M059J (cell line): ENCODE measurements around the gene PIP5K1B.

GRCh38 chr9:68704448-68705326 lies at the start of gene PIP5K1B:
TSS of gene PIP5K1B (plus strand) at chr9:68705240.
- RAMPAGE, long total RNA: no peak

- RAMPAGE, long total RNA: no peak
These were observed 116.2 kb downstream of the PABIR1 start for GRCh38 chr9:68895767-68896669.

- RAMPAGE, long total RNA: no peak
These were observed 213 bp upstream of the FXN start for GRCh38 chr9:69035462-69035616.

- RAMPAGE, long total RNA: no peak
These were observed 52.4 kb upstream of the TJP2 start for GRCh38 chr9:69121621-69122115.

- RAMPAGE, long total RNA: no peak
These were observed 43.9 kb upstream of the TJP2 start for GRCh38 chr9:69130159-69130684.

DNA sequence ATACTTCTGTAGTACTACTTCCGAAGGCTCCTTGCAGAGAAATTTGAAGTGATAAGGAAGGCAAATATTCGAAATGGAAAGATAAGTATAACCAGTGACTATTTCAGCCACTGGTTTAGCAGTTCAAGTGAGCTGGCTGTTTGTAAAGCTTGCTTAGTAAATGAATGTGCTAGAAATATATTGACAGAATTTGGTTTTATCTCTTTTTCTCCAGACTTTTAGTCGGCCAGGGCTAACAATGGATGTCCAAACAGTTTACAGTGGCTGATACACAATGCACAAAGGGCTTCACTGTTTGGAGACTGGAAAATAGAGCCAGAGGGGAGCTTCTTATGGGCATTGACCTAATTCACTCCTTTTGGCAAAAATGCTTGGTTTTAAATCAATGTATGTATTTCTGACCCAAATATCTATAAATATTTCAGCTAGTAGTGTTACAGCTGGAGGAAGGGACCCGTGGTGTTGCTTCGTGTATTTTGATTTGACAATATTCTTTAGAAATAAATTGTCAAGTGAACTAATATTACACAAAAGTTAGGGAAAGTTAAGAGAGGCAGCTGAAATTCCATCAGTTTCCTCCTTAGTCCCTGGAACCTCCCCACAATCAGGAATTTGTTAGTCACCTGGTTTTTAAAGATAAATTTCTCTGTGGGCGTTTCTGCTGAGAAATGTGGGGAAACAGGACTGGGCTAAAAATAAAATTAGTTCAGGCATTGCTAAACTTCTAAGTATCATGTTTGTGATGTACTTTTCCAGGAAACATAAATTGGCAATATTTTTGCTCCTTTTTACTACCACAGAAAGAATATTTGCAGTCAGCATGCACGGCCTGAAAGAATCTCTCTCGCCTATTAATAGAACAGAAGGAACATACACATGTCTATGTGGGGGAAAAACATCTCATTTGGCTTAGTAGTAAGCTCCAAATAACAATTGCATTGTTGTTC lies 12.5 kb downstream of the TJP2 start:
- RAMPAGE, long total RNA: no peak

GRCh38 chr9:69204132-69205484 lies 30.5 kb downstream of the TJP2 start:
- RAMPAGE, long total RNA: no peak

DNA sequence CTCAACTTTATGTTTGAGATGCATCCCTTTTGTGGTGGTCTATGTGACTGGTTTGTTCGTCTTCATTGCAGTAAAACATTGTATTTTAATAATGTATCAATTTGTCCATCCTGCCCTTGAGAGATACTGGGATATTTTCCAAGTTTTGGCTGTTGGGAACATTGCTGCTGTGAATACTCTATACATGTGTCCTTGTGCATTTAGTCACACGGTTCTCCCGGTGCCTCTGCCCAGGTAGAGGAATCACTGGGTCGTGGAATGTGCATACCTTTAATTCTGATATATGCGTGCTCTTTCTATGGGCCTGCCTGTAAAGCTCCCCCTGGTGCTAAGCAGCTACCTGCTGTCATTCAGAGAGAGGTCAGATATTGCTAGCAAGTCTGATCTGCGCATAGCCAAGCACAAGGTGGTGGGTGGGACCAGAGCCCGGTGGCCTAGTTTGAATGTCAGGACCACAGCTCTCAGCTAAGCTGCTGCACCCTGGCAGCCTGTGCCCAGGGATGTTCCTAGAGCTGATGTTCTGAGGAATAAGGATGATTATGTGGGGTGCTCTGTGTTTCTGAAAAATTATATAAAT lies 33.3 kb downstream of the TJP2 start:
- RAMPAGE, long total RNA: no peak

- RAMPAGE, long total RNA: no peak
These were observed 151.7 kb downstream of the ENTREP1 start for GRCh38 chr9:69476690-69477177.

- RAMPAGE, long total RNA: no peak
These were observed 89.9 kb downstream of the APBA1 start for GRCh38 chr9:69582148-69582695.

- RAMPAGE, long total RNA: no peak
These were observed 3.8 kb upstream of the PTAR1 start for GRCh38 chr9:69763357-69764242.

GRCh38 chr9:69867250-69867663 lies 46.6 kb downstream of the CFAP95 start:
- RAMPAGE, long total RNA: no peak

DNA sequence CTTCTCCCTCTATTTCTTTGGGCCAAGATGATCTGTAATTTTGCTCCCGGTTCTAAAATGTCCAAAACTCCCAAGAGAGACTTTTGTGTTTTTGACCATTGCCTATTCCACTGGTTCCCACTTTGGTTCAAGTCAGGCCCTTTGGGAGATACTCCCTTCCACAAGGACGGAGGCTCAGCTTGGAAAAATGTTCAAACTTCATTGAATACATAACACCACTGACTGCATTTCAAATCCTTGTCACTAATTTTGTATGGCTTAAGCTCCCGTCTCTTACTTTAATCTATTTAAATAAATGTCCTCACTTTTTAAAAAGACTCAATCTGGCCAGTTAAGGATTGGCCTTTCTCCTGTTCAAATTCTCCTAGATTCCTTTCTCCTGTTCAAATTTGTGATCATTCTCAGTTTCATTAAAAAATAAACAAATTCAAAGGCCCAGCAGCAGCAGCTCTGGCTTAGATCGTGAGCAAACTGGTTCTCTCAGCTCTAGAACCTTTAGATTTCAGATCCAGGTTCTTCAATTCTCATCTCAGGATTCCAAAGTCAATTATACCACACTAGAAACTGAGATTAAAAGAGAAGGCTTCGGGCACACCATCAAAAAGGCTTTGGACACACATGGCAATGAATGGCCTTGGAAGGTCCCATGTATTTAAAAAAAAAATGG lies 9.2 kb downstream of the KLF9 start:
- RAMPAGE, long total RNA: no peak

DNA sequence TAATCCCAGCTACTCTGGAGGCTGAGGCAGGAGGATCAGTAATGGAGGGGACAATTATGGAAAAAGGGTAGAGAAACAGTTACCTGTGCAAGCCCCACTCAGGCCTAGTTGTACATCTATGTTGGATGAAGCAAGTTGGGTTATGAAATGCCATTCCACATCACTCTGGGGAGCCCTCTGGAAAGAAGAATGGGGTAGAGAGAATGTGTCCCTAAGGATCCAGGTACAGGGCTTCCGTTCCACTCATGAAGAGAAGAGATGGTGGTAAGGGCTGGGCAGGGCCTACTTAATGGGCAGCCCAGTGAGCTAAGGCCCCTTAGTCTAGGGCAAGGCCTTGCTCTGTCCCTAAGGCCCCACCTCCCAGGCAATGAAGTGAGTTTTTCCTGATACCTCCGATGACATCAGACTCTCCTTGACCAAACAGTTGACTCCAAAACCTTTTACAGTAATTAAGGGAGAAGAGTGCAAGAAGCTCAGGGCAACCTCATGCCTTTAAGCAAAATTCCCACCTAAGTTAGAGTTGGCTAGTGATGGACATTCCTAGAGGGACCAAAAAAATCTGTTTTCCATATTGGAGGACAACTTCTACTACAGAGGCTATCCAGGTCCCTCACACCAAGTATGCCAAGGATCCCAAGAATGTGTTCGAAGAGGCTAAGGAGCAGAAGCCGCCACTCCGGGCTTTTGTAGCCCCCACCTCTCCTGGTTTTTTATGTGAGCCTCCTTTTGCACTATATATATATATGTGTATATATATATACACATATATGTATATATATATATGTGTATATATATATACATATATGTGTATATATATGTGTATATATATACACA lies 6.0 kb downstream of the KLF9 start:
- RAMPAGE, long total RNA: no peak

DNA sequence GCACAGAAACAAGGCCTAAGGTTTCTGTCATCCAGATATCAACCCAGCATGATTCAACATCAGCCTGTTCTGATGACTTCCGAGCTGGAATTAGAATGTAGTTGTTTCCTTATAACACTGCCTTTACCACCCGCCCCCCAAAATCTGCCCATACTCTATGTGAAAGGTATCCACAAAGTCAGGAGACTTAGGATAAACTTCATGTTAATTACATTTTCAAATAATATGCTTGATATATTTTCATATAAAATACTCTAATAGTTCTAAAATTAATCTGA lies 5.1 kb downstream of the KLF9 start:
- RAMPAGE, long total RNA: no peak

GRCh38 chr9:70486064-70486526 lies 71.6 kb upstream of the KLF9 start:
- RAMPAGE, long total RNA: no peak

GRCh38 chr9:70563081-70564349 lies 149.1 kb upstream of the KLF9 start:
- RAMPAGE, long total RNA: no peak

- RAMPAGE, long total RNA: no peak
These were observed 175.4 kb upstream of the KLF9 start for GRCh38 chr9:70589551-70590500.

DNA sequence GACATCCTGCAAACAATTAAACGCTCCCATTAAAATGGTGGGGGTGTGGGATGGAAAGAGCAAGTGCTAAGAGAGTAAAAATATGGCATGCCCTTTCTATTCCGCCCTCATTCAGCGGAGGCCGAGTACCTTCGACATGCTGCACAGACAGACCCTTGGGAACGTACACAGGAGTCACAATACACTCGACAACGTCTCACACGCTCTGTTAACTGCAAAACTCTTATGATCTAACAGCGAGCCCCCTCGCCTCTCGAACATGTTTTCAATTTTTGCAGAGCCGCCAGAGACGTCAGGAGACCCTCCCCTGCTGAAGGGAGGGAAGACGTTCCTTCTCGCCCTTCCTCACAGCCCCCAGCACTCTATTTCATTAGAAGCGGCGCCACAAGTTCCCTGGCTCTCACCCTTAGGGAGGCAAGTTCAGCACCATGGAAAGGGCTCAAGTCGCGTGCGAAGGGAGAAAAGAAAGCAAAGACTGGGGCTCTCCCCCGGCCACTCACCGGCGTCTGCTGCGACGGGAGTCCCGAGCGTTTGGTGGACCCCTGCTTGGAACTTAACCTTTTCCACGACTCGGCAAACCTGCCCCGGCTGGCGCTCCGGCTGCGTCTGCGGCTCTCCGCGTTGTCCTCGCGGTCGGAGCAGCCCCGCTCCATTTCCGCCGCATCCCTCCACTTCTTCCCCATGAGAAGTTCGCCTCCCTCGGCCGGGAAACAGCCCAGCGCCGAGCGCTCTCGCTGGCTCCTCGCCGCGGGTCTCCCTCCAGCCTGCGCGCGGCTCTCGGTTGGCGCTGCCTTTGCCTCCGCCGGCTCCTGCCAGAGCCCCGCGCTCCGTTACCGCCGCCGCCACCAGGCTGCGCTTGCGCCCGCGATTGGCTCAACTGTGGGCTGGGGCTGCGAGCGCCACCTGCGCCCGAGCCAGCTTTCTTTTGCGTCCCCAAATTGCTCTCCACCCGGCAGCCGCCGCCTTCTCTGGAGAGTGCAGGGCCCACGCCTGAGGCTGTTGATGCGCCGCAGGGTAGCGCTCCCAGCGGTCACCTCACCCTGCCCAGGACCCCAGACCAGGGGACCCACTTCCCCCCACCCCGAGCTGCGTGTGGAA lies 321.8 kb downstream of the CEMIP2 start:
- RAMPAGE, long total RNA: no peak

DNA sequence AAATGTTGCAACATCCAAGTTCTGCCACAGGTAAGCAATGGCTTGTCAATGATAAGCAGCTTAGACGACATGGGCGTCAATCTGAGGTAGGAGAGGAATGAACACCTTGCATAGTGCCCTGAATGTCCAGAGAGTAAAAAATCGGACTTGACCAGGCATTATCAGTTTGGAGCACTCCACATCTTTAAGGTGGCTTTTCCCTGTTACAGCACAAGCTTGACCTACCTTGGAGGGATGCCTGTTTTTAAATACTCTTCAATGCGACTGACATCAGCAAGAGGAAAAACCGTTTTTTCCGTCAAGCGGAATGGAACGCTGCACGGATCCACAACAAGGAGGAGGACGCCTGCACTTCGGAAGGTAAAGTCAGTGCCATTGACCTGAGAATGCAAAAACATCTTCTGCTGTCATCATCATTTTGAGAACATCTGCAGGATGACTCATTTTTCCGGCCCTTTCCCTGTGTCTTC lies 78.4 kb downstream of the CEMIP2 start:
- RAMPAGE, long total RNA: no peak